ENCODE measurements around the genes GALNTL6 and SAP30.

DNA sequence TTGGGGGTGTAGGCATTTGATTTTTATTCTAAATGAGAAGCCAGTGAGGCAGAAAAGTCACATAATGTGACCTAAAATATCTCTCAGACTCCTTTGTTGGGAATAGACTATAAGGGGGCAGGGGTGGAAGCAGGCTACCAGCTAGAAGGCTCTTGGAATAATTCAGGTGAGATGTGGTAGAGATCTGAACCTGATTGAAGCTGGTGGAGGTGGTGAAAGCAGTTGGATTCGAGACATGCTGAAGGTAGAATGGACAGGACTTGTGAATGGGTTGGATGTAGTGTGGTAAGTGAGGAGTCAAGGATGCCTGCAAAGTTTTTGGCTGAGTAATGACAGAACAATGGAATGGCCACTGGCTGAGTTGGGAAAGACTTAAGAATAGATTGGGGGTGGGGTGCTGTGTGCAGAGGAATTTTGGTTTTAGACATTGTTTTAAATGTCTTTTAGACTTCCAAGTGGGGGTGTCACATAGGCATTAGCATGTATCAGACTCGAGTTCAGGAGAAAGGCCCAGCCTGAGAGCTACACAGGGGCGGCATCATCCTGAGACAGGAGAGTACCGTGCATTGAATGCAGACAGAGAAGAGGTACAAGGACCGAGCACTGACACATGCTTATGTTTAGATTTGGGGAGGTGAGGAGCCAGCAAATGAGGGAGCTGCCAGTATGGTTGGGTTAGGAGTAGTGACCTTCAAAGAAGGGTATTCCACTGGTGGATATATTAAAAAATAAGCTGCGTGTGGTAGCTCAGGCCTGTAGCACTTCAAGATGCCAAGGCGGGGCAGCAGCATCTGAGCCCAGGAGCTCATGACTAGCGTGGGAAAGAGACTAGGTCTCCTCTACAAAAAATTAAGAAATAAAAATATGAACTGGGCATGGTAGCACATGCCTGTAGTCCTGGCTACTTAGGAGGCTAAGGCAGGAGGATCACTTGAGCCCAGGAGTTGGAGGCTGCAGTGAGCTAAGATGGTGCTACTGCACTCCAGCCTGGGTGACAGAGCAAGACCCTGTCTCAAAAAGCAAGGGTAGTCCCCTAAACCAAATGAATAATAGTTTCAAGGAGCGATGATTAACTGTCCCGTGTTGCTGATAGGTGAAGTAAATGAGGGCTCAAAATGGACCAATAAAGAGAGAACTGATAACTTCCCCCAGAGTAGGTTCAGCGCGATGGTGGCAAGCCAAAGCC is 33.2 kb downstream of the HPF1 start:
- PRO-cap: no peak

DNA sequence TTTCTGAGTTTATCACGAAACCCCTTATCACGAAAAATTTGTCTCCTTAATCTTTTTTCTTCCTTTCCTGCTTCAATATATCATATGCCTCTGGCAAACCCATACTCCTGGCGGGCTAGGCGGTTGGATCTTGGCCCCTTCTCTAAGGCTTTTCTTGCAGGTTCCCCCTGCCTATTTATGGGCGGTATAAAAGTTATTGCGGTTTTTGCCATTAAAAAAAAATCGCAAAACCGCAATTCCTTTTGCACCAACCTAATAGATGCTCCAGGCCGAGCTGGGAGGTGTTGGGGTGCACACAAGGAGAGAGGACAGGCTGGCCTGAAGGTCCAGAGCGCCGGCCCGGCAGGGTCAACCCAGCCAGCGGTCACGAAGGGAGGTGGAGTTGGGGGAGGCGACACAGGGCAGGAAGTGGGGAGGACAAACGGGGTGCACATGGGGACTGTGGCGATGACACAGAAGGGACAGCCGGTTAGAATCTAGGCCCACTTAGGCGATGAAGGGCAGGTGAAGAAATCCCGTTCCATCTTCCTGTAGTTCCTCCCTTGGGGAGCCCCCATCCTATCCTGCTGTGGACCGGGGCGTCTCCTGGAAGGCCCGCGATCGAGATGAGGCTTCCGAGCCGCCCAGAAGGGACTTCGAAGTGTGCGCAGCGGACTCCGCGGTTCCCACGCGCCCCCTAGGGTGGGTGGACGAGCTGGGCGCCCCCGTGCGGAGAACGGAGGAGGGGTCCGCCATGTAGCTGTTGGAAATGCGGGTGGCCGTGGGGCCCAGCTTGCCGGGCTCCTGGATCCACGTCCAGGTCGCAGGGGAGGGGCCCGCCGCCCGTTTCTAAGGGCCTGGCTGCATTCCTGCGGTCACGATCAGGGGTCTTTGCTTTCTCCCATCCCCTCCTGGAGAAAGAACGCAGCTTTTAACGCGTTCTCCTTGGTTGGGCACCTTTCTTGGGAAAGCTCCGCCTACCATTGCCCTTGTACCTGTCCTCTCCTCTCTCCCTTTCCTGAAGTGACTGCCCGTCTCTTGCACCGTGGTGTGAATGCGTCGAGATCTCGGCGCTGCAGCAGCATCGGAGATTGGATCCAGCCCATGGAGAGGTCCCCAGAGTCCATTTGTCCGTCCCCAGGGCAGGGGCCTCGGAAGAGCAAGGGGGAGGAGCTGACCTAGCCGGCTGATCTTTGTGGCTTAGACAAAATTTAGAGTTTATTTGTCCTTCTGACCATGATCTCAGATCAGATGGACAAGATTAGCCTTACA is 16.9 kb upstream of the HPF1 start:
- PRO-cap: unidirectional peak, plus-strand start at position 255 of the sequence; unidirectional peak, plus-strand start at position 420 of the sequence; unidirectional peak, minus-strand start at position 644 of the sequence

GRCh38 chr4:169975671-169976348 is 50.4 kb downstream of the MFAP3L start:
- PRO-cap: no peak

DNA sequence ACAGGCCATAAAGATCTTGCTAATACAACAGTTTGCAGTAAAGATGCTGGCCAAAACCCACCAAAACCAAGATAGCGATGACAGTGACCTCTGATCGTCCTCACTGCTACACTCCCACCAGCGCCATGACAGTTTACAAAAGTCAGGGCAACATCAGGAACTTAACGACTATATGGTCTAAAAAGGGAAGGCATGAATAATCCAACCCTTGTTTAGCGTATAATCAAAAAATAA is 792.4 kb upstream of the GALNTL6 start:
- PRO-cap: no peak

GRCh38 chr4:171813169-171813611 is at the start of gene GALNTL6:
Gene GALNTL6, plus strand, starts transcription at chr4:171813404.
- PRO-cap: bidirectional peak, plus-strand start at chr4:171813406, minus-strand start at chr4:171813294

DNA sequence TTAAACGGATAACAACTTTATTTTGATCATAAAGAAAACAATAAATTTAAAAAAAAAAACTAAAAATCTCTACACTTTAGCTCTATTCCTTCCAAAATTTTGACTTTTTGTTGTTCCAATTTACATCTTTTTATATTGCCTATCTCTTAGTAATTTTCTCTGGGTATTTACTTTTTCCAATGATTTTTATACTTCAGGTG is 463.3 kb upstream of the GALNT7 start:
- PRO-cap: no peak

- PRO-cap: no peak
Measured at GRCh38 chr4:173170356-173170607, 1.7 kb downstream of the GALNT7 start.

DNA sequence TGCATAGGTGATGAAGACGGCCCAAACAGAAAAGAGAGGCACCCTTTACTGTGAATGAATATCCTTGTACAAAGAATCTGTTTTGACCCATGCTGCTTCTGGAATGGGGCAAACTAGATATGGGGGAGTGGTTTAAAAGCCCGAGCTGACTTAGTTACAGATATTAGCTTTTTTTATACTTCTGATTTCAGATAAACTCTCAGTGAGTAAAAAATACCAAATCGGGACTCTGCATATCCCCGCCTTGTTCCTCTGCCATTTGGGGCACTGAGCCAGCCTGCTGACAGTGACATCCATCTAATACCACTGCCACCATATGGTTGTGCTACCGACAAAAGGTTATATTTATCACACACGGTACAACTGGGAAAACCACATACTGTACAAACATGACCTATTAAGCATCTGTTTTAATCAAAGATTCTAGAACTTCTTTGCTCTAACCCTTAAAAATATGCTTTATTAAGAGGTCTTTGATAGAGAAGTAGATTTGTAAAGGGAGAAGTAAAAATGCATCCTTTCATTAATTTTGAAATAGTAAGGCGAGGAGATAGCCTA is 78.7 kb downstream of the GALNT7 start:
- PRO-cap: unidirectional peak, minus-strand start at position 274 of the sequence

- PRO-cap: bidirectional peak, plus-strand start at chr4:173334772, minus-strand start at chr4:173334353
Measured at GRCh38 chr4:173334513-173334828, 313 bp upstream of the HMGB2 start.

DNA sequence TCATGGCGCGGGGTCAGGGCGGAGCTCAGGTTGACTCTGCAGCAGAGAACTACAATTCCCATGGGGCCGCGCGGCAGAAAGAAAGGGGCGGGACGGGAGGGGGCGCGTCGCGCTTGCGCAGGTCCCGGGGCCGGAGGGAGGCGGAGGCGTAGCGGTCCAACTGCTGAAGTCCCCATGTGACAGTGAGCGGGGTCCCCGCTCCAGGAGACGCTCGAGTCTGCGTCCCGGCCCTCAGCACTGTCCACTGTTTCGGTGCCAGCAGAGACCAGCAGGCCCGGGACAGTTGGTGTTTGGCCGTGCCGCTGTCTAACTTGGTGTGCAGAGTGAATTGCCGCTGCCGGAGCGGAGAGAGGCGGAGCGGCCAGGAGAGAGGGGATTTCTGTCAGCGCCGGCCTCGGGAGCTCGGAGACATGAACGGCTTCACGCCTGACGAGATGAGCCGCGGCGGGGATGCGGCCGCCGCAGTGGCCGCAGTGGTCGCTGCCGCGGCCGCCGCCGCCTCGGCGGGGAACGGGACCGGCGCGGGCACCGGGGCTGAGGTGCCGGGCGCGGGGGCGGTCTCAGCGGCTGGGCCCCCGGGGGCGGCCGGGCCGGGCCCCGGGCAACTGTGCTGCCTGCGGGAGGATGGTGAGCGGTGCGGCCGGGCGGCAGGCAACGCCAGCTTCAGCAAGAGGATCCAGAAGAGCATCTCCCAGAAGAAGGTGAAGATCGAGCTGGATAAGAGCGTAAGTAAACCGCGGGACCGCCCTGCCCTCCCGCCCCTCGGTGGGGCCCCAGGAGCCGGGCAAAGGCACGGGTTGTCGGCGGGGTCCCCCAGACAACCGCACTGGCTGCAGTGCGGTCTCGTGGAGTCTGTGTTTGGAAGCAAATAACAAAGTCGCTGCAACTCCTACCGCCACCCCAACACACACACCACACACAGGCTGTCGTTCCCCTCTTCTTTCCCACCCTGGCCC is at the start of gene SAP30:
TSS of gene SAP30 (plus strand) at position 182 of the 956 bp plus-strand sequence.
- PRO-cap: bidirectional peak, plus-strand start at position 182 of the sequence, minus-strand start outside the sequence; bidirectional peak, plus-strand start at position 694 of the sequence, minus-strand start at position 691 of the sequence

DNA sequence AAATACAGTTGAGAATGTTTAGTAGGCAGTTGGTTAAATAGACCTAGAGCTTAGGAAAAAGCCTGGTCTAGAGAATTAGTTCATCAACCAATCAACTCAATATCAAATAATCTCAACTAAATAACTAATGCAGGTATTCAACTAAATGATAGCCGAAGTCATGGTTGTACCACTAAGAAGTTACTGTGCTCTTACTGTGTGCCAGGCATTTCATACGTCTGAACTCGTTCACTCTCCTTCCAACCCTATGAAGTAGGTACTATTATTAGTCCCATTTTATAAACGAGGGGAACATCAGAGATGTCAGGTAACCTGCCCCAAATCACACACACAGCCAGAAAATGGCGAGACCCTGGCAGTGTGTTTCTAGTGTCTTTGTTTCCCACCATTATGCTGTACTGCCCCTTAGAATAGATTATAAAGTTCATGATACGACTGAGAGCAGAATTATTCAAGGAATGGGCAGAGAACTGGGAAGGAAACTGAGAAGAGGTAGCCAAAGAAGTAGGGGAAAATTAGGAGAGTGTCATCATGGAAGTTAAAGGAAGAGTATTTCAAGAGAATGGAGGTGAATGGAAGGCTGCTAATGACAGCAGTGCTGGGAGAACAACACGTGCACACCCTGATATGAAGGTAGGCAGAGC is 1.7 kb upstream of the SCRG1 start:
- PRO-cap: no peak

DNA sequence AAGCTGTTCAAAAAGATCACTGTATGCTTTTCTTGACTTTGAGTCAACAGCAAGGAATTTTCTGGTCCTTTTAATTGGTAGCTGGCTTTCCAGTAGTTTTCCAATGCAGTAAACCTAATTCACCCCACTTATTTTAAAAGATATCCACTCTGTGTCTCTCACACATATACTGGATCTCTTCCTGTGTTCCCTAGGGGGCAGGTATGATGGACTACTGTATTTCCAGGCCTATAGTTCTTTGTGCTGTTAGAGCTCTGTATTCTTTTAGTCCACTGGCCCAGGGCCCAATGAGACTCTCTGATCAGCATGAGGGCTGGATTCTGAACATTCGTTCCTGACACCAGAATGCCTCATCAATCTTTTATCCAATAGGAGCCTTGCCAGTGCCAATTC is 26.4 kb upstream of the SCRG1 start:
- PRO-cap: no peak

DNA sequence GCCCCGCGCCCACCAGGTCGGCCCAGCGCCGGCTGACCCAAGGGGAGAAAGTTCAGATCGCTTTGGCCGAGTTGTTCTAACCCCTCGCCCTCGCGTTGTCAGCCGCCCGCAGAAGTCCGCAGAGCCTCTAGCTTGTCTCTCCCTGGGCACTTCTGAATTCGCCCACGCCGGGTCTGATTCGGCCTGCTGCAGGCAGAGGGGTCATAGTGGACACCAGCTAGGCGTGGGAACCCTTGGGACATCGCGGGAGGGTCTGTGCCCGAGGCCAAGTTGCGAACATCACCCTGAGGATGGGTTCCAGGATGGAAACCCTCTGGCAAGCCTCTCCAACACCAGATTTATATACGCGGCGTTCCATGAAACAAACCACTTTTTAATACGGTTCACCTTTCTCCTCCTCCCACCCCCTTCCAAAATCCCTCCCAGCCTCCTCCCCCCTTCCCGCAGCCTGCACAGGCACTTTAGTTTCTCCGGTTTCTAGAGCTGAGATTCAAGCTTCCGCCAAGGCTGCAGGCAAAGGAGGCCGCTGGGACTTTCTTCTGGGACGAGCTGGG is 4.8 kb downstream of the HAND2 start:
- PRO-cap: no peak

DNA sequence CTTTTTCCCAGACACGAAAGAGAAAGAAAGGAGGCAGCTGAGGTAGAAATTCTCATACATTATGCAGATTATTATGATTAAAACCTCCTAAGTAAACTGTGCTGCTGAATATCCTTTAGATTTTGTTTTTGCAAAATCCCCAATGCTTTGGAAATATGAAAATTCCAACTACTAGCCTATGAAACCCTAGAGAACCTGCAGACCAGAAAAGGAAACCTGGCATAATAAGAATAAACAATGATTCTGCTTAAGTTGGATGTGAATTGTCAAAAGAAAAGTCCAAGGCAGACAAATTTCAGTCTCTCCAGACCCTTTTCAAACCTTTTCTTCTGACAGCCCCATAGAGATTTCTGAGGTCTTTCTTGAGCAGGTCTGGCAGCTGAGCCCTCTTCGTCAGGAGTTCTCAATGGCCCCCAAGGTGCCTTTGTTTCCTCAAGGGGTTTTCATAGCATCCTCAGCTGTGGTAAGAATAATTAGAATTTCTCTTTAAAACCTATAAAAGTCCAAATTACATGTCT is 358.1 kb downstream of the FBXO8 start:
- PRO-cap: no peak

GRCh38 chr4:173989082-173989398 is 294.4 kb downstream of the FBXO8 start:
- PRO-cap: no peak

- PRO-cap: no peak
Measured at GRCh38 chr4:173990694-173991219, 292.7 kb downstream of the FBXO8 start.

- PRO-cap: no peak
Measured at GRCh38 chr4:174152546-174153191, 130.8 kb downstream of the FBXO8 start.

DNA sequence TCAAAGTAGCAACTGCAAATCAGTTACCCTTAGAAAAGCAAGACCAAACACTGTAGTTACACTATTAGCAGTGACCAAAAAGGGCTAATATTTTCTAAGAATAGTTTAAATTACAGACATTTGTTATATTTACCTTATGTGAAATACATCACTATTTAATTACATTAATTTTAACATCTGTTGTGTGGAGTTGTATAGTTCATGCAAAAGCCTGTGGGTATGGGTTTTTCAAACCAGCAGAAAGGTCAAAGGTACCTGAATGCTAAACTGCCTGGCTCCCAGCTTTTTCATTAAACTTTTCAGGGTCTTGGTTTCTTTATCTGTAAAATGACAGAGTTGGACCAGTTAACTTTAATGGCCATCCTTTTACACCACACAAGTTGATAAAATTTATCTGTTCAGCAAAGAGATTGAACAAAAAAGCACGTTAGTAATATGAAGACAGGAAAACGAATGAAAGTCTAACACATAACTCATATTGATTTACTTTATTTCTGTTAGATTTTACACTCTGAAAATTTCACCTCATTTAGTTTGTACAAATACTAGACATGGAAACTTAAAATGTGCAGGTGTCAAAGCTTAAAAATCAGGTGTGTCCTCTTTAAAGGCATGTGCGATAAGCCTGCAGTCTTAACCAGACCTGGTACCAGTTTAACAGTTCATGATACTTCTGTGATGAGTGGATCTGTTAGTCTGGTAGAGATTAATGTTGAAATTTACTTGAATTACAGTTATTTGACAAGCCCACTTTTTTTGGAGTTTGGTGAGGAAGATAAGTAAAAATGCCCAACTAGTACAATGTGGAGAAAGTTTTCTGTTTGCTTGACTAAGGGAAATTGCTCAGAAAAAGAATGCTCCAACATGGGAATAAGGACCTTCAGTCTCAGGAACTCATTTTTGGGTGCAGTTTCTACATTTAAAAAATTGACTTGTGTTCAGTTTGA is 10.2 kb downstream of the SPCS3 start:
- PRO-cap: no peak

DNA sequence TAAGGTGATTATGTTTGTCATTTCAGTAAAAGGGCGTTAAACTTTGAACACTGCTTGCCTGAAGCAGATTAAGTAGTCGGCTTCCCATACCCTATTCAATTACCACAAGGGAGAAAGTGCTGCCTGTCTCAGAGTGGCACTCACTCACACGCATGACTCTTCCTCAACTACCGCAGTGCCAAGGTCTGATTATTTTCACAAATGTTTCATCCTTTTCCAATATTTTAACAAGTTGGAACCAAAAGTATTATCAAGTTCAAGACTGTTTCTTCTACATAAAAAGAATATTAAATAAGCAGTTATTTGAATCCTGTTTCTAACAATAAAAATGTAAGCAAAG is 10.9 kb downstream of the VEGFC start:
- PRO-cap: no peak

DNA sequence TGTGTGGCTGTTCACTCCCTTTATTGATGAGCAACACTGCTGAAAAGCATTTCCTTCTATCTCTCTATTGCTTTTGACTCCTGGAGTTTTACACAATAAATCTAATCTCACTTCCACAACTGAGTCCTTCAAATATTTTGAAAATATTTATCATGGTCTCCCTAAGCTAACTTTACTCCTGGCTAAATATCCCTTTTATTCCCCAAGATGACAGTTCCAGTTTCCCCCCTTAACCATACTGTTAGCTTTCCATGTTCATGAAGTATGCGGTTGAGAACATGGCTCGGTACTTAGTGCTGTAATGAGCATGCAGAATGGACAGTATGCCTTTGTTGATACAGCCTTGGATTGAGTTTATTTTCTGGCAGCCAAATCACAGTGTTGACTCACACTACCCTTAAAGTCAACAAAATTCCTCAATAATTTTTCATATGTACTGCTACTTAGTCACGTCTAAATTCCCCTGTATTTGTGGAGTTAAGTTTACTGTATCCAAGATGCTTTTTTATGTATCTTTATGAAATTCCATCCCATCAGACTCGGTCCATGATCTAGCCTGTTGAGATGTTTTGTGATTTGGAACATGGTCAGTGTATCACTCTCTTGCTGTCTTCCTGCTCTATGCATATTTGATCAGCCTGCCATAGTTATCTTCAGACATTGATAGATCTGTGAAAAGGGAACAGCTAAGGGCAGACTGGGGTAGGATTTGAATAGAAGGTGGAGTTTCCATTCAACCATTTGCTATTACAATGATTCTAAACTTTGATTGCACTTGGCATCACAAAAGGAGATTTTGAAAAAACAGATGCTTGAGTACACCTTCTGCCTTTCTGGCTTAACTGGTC is 1.5 kb upstream of the VEGFC start:
- PRO-cap: no peak